Pulmonary lymph node (tissue), 1 donor: ENCODE measurements around the genes FMOD, SOX13 and REN.

DNA sequence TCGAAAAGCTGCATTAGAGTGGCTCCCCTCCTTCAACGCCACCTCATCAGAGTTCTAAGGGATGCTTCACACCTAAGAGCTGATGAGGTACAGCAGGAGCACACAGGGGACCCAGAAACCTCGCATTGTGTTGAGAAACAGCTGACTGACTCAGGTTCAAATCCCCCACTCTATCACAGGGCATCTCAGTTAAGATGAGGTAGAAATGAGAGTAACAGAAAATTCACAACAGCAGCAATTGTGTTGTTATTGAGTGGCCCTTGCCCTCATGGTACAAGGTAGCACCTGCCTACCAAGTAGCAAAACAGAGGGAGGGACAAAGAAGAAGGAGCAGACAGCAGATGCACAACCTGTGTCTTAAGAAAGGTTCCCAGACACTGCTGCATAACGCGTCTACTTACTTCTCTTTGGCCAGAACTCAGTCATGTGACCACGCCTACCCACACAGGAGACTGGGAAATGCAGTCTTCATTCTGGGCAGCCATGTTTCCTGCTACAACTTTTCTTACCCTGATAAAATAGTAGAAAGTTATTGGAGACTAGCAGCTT, 34.5 kb upstream of the BTG2 start:
- PRO-cap = no peak

DNA sequence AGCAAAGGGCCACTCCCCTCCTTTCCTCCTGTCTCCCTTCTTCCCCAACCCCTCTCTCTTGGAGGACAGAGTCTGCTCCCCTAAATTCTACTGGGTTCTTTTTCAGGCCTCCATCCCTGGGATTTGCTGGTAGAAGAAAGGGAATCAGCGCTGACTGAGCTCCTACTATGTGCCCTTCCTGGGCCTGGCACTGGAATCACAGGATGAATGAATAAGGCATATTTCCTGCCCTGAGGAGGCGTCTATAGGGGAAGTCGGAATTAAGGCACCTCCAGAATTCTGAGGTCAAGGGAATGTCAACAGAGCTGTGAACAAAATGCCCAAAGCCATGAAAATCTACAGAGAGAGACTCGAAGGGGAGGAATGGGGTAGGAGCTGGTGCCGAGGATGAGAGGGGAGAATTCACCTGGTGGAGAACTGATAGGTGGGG, 17.4 kb upstream of the BTG2 start:
- PRO-cap = no peak

GRCh38 chr1:203350949-203351564, at the start of gene FMOD:
Gene FMOD, minus strand, starts transcription at chr1:203351122.
- PRO-cap = bidirectional peak, plus-strand start at chr1:203351323, minus-strand start at chr1:203351083

DNA sequence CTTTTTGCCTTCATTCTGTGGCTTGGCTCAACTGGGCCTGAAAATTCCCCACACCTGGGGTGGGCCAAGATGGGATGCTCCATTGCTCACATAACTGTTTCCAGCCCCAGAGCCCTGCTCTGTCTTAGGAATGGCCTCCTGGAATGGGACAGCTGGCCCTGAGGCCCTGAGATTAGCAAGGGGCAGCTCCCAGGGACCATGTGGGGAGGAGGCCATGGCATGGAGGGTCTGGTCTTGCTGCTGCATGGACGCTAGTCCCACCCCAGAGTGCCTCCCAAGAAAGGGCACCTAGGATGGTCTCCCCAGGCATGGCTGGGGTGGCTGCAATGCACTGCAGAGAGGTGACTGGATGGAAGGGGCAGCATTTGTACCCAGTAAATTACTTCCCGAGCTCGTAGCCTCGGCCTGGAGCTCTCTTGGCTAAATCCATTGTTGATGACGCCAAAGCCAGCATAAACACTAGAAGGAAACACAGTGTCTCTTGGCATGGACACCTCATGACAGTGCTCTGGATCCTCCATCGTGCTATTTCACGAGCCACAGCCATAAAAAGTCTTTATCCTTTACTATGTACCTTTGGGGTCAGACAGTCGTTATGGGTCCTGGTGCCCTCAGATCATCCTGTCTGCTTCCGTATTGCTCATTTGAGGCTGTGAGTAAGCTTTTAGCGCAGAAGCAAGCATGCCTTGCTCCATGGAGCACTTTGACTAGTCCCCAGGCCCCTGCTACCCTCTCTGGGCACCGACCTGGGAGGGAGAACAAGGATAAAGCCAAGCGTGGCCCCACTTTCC, 10.5 kb upstream of the PRELP start:
- PRO-cap = no peak

DNA sequence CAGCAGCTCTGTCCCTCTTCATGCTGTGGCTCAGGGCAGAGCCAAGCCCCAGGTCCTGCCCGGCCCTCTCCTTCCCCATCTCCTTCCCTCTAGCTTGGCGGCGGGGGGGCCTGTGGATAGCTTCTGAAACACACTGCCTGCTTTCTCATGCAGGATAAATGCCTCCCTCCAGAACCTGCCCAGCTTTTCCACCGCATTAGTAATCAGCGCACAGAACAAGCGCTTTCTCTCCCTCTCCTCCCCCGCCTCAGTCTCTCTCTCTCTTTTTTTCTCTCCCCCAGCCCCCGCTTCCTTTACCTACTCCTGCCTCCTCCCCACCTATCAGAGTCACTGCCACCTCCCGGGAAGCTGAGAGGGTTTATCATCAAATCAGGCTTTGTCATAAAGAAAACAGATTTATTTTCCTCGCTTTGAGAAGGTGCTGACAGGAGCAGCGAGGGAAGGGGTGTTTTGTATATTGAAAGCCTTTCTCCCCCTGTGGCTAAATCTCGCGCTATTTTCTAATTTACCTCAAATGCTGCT, 20.1 kb downstream of the OPTC start:
- PRO-cap = no peak

GRCh38 chr1:203555695-203557006, 62.2 kb downstream of the OPTC start:
- PRO-cap = no peak

DNA sequence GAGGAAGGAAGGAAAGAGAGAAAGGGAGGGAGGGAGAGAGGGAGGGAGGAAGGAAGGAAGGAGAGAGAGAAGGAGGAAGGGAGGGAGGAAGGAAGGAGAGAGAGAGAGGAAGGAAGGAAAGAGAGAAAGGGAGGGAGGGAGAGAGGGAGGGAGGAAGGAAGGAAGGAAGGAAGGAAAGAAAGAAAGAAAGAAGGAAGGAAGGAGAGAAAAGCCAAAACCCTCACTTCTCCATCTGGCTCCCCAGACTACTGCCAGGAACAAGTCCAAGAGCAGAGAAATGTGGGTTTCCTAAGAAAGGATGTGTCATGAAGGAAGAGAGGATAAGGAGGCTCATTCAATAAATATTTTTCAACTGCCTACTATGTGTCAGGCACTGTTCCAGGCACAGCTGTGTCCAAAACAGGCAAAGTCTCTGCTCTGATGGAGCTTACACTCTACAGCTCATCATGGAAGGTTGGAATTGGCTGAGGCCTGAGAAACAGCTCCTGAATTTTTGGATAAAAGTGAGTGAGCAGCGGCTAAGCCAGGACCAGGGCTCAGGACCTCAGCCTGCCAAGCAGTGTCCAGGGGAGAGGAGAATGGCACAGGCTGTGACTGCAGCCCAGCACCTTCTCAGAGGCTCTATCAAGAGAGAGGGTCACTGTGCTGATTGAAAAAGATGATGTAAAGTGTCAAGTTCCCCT, 42.6 kb upstream of the ATP2B4 start:
- PRO-cap = no peak

DNA sequence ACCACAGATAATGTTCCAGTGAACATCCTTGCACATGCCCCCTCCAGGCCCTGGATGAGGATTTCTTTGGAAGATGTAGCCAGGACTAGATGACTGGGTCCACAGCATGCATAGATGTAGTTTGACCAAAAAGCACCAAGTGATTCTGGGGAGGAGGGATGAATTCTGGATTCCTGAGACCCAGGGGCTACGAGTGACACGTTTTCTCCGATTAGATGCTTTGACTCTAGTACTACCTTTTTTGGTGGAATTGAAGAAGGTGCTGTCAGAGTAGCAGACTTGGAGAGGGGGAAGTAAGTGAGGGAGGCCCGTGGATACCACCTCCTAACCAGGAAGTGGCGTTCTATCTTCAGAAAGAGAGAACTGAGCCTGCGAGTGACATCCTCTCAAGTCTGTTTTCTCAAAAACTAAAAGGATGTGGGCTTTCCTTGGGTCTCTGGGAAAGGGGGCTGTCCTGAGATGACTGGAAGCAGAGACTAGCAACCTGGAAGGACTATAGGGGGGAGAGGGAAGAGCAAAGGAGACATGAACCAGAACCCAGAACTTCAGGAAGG, 48.9 kb downstream of the ATP2B4 start:
- PRO-cap = no peak

DNA sequence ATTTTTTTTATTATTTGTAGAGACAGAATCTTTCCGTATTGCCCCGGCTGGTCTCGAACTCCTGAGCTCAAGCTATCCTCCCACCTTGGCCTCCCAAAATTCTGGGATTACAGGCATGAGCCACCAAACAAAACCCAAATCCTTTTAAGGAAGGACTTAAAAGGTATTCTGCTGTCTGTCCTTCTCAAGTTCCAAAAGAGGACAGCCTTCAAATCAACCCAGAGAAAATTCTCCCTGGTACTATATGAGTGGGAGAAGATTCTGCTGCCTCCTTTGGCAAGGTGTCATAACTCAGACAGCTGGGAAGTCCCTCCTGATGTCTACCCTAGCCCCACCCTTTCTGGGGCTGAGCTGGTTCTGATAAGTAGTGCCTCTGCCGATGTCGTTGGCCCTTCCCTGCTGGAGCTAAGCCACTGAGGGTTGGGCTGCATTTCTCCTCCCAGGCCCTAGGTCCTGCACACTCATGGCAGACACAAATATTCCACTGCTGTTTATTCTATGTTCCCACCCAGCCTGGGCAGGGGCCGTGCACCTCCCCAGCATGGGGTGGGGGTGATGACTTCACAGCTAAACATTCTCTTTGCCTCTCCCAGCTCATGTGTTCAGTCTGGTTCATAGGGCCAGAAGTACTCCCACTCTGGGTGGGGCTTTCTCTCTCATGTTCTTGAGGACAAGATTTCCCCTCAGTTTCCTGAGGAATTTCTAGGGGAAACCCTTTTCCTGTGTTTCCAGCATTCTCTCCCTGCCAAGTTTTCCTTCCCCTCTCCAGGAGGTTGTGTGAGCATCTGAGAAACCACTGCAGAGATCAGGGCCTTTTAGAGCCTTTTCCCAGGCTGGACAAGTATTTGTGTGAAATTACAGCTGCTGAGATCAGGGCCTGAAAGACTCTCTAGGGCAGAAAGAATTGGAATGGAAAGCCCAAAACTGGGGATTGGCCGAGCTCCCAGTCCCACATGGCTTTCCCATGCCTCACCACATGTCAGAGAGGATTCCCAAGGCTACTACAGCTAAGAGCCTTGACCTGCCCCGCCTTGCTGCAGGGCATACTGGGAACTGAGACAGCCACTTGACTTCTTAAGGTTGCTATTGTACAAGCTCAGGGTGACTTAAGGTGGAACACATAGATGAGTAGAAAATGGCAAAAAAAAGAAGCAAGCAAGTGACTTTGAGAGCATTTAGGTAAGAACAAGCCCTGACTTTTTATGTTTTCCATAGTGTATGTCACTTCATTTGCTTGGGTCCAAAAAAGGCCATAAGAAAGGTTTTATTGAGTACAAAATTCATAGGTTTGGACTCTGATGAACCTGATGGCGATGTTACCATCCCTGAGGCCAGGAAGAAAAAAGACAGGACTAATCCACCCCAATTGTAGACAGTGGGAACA, 66.2 kb downstream of the ATP2B4 start:
- PRO-cap = no peak

DNA sequence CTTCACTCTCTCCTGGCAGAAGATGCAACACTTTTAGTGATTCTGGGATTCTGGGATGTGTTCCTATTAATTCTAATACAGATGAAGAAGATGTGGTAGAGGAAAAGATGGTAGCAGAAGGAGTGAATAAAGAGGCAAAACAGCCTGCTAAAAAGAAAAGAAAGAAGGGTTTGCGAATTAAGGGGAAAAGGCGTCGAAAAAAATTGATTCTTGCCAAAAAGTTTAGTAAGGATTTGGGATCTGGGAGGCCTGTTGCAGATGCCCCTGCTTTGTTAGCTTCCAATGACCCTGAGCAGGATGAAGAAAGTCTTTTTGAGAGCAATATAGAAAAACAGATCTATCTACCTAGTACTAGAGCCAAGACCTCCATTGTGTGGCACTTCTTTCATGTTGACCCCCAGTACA, 2.1 kb downstream of the ZBED6 start:
- PRO-cap = no peak

DNA sequence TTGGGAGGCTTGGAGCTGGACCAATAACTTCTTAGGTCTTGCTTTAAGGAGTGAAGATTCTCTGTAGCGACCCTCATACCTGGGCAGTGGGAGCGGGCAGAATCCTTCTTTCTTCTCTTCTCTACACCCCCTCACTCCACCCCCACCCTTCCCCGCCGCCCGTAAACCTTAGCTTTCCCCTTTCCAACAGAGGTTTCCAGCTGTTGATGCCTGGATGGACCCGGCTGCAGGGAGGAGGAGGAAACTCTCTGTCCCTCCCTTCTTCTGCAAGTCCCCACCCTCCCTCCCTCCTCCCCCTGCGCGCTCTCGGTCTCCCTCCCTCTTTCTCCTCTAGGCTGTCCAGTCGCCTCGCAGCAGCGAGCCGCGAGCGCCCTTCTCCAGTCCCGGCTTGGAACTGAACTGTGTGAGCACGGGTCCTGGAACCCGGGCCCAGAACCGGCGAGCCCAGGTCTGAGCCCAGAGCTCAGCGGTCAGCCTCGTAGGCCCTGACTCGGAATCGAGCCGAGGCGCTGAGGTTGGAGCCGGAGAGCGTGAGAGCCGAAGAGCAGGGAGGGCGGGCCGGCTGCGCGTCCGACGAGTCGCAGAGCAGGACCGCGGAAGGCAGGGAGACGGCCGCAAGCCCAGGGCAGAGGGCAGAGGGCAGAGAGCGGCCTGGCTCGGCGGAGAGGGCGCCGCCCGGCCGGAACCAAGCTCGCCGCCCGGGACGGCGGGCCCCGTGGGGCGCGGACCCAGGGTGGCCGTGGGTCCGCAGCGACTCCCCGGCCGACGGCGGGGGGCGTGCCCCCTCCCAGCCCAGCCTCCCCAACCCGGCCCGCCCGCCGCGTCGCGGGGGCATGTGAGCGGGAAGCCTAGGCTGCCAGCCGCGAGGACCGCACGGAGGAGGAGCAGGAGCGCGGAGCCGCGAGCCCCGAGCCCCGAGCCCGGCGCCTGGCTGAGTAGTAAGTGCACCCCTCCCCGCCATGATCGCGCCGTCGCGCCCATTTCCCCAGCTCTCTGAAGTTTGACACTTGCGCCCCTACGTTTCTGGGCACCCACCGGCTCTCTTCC, at the start of gene SOX13:
TSS of gene SOX13 (plus strand) at position 342 of the 1,047 bp plus-strand sequence.
- PRO-cap = bidirectional peak, plus-strand start at position 342 of the sequence, minus-strand start at position 234 of the sequence; bidirectional peak, plus-strand start at position 380 of the sequence, minus-strand start at position 396 of the sequence; unidirectional peak, plus-strand start at position 865 of the sequence

- PRO-cap = no peak
Observed at GRCh38 chr1:204108237-204109268, 35.6 kb downstream of the SOX13 start.

GRCh38 chr1:204145047-204145706, 6.7 kb downstream of the ETNK2 start:
- PRO-cap = no peak

DNA sequence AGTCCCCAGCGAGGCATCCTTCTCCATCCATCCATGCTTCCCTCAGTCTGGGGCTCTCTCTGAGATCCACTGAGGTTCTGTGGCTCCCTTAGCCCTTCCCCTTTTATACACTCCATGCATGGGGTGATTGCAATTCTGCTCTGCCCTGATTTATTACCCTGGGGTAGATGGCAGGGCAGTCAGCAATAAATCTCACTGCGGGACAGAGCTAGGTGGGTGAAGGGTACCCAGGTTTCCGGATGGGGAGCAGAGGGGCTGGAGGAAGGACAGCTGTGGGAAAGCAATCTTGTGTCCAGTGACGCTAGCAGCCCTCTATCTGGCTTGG, at the start of gene REN:
TSS of gene REN (minus strand) at position 79 of the 325 bp plus-strand sequence.
- PRO-cap = no peak

DNA sequence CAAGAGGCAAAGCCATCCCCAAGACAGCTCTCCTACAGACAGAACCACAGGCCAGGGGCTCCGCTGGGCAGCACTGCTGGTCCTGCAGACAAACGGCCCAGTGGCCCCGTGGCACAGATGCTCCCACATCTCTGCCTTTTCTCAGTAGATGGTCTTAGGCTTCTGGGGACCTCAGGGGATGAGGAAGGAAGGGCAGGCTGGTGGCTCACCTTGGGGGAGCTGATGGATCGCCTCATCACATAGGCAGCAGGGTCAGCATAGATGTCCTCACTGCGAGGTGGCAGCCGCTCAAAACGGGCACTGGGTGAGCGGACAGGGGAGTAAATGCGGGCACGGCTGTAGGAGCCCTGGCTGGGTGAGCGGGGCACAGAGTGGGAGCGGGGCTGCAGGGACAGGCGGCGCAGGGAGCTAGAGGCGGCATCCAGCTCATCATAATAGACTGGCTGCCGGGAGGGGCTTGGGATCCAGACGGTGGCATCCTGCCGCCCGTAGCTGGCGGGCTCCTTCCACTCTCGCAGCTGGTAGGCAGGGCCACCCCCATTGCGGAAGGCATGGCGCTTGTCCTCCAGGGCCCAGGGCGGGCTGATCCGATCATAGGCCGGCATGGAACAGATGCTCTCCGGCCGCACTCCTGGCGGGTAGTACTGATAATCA, 43.5 kb upstream of the GOLT1A start:
- PRO-cap = no peak

DNA sequence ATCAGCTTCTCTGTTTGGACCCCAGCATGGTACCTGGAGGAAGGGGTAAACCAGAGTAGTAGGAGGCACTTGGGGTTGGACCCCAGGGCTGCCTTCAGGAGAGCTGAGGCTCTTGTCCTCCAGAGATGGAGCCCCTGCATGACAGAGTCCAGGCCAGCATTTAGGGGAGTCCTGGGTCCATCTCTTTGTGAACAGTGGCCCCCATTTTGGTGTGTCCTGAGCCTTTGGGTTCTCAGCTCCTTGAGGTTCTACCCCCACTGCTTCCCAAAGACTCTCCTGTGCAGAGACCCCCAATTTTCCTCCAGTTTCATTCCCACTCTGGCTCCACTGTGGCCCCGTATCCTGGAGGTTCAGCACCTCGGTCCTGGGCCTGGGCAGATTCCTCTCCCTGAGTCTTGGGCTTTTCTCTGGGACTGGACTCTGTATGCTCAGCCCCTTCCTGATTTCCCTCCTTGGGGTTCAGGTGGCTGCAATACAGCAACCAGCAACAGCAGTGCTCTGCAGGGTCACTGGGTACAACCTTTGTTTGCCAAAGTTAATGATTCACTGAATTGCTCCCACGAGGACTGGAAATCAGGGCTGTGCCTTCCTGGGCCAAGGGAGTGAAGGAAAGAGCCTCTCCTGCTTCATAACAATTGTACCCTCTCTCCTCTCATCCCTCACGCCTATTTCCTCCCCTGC, 52.5 kb upstream of the GOLT1A start:
- PRO-cap = no peak

- PRO-cap = no peak
Observed at GRCh38 chr1:204268598-204269854, 55.2 kb upstream of the GOLT1A start.

DNA sequence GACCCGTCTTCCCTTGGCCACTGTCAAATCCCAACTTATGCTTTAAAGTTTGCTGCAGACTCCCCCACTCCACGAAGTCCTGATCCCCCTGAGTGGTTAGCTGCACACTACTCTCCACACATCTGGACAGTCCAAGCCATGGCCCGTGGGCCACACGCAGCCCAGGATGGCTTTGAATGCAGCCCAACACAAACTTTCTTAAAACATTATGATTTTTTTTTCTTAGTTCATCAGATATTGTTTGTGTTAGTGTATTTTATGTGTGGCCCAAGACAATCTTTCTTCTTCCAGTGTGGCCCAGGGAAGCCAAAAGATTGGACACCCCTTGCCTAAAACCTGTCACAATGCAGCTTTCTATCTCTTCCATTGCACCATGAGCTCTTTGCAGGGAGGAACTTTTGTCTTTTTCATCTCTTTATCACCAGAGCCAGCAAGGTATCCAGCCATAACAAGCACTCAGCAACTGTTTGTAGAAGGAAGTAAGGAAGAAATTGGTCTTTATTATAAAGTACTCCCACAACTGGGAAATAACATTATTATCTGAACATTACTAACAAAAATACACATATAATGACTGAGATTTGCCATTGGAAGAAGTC, 57.2 kb upstream of the GOLT1A start:
- PRO-cap = no peak

GRCh38 chr1:204273042-204273727, 59.4 kb upstream of the GOLT1A start:
- PRO-cap = no peak

GRCh38 chr1:204285690-204286399, 72.1 kb upstream of the GOLT1A start:
- PRO-cap = no peak